Umbilical cord (tissue), 2 donors: Measurements from ENCODE around the genes SYTL4, NOX1, TRMT2B, DRP2 and ARMCX6.

GRCh38 chrX:90458327-90458935 is 536.7 kb downstream of the TGIF2LX start:
- RAMPAGE, long total RNA: no peak

DNA sequence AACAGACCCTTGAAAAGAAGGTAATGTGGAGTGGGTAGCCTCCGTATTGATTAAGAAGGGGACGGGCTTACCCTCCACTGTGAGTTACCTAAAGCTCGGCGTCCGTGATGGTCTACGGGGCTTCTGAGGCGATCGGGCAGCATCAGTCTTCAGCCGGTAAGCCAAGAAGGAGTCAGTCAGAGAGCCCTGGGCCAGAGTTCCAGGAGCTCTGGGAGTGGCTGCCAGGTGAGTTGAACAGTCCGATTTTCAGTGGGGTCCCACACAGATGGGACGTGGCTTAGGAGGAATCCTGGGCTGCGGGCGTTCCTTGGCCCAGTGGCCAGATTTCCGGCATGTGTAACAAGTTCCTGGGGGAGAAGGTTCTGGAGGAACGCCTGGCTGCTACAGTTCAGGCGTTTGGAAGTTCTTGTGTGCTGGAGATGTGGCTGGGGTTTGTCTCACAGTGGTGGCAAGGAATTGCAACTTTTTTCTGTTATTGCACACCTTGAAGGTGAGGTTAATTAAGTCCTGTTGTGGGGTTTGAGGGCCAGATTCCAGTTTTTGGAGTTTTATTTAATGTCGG is 324.3 kb downstream of the PCDH11X start:
- RAMPAGE, long total RNA: no peak

DNA sequence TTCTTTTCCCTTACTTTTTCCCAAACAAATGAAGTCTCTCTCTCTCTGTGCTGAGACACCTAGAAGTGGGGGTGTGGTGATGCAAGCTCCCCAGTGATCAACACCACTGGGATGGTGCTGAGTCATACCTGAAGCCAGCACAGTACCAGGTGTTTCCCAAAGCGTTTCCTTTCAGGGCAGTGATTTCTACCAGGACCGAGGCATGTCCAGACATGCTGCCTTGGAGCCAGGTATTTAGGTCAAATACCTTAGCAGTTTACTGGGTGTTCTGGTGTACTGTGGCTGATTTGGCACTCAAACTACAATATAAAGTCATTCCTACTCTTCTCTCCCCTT is 726.5 kb downstream of the FAM133A start:
- RAMPAGE, long total RNA: no peak

DNA sequence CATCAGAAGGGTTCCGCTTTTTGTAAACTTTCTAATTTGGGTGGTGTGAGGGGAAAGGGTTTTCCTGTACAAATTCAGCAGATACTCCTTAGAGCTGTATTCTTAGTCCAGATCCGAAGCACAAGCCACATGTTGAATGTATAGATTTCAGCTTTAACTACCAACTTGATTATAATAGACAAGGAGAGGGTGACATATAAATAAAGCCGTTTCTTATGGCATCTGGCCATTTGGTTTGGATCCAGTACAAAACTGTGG is 1.3 kb downstream of the DIAPH2 start:
- RAMPAGE, long total RNA: no peak

GRCh38 chrX:96843019-96843788 is 40.5 kb upstream of the RPA4 start:
- RAMPAGE, long total RNA: no peak

- RAMPAGE, long total RNA: no peak
These were observed at the start of gene SYTL4 for GRCh38 chrX:100732024-100732601. SYTL4 (minus strand) TSS chrX:100732121.

GRCh38 chrX:100874222-100874419 is at the start of gene NOX1:
NOX1 (minus strand) TSS chrX:100874359.
- RAMPAGE, long total RNA: no peak

DNA sequence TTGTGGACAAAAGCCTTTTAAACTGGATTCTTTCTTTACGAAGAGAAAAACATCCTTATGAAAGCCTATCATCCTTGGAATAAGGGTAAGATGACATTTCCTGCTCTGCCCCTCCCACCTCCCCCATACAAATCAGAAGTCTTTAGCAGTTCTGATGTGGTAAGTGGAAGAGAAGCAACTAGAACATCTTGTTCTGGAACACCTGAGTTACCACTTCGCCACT is 4.4 kb downstream of the XKRX start:
- RAMPAGE, long total RNA: no peak

DNA sequence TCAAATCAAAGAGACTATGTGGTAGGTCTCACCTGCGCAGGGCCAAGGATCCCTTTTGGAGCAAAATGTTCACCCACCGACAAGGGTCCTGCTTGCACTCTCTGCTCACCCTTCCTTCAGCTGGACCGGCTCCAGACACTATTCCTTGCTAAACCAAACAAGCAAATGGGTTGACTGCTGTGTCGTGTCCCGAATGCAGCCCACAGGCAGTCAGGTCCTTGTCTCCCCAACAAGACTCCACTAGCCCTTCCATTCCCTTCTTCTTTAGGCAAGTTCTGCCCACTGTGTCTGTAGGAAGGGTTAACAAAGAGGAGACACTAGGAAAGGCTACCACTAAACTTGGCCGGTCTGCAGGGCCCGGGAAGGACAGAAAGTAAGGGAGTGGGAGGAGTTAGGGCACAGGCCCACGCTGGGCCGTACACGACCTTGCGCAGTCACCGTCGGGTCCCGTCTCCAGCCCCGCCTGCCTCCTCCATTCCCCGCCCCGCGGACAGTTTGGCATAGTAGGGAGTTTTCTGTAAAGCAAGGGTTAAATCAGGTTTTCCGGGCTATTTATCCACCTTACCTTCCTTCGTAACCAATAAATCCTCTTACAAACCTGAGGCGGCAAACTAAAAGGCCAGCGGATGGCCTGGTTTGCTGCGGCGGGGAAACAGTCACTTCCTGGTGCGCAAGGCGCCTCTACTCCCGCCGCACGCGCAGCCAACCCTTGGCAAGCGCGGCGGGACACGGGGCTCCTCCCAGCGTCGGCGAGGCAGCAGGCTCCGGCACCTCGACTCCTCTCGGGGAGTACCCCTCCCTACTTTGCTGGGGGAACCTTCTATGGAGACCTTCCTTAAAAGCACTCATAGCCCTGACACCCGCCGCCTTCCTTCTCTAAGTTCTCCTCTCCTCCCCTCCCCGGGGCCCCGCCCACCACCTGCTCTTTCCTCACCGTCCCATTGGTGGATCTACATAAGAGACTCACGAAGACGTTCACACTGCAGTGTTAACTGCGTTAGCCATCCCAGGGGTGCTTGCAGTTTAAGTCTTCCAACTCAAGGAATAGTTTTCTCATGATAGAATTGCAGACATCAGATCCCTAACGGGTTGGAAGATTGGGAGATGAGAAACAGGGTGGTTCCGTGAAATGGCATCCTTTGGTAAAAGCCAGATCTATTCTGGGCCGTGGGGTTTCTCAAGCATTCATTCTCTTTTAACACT is at the start of gene TRMT2B:
Gene TRMT2B, minus strand, starts transcription at position 893 of the 1,203 bp plus-strand sequence.
- RAMPAGE, long total RNA: no peak

DNA sequence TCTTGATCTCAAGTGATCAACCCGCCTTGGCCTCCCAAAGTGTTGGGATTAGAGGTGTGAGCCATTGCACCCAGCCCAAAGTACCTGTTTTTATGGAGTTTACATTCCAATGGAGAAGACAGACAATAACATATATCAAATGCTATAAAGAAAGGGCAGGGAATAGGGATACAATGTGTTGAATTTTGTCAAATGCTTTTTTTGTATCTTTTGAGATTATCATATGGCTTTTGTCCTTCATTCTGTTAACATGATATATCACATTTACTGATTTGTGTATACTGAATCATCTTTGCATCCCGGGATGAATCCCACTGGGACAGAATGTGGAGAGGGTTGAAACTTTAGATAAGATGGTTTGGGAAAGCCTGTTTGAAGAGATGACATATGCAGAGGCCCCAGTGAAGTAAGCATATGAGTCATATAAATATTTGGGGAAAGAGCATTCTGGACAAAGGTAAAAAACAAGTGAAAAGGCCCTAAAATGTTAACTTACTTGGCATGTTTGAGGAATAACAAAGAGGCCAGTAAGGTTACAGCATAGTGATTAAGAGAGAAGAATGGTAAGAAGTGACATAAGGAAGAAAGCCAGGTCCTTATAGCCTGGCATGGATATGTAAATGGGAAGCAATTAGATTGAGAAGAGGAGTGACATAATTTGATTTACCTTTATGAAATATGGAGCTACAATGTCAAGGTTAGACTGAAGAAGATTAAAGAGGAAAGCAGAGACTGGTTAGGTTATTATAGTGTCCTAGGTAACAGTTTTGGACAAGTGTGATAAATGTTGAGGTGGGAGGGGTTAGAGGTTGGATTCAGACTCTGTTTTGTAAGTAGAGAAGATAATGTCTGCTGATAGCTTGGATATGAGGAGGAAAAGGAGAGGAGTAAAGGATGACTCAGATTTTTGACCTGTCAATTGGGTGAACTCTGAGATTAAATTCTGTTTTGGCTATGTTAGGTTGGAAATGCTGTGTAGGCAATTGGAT is 54.7 kb upstream of the DRP2 start:
- RAMPAGE, long total RNA: no peak

GRCh38 chrX:101219363-101220195 is at the start of gene DRP2:
DRP2 (plus strand) TSS chrX:101219786.
- RAMPAGE, long total RNA: no peak

DNA sequence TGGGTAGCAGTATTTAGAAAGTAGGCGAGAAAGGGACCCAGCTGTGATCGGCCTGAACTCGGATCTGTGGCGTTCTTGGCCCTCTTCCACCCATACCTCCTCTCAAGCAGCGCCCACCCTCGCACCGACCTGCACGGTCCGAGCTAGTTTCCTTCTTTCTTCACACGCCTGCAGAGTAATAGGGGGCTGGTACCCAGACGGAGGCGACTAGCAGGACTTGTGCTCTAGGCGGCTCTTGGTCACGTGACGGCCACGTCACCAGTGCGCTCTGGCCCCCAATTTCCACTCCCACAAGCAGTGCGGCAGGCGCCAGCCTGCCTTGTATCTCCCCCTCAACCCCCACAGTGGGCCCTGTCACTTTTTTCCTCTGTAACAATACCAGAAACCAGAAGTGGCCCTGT is at the start of gene ARMCX6:
Gene ARMCX6, minus strand, starts transcription at position 245 of the 401 bp plus-strand sequence.
- RAMPAGE, long total RNA: start-site peak on the minus strand centred at position 195 of the sequence, 86 bp wide, 213 and 36 reads in 2 replicates

DNA sequence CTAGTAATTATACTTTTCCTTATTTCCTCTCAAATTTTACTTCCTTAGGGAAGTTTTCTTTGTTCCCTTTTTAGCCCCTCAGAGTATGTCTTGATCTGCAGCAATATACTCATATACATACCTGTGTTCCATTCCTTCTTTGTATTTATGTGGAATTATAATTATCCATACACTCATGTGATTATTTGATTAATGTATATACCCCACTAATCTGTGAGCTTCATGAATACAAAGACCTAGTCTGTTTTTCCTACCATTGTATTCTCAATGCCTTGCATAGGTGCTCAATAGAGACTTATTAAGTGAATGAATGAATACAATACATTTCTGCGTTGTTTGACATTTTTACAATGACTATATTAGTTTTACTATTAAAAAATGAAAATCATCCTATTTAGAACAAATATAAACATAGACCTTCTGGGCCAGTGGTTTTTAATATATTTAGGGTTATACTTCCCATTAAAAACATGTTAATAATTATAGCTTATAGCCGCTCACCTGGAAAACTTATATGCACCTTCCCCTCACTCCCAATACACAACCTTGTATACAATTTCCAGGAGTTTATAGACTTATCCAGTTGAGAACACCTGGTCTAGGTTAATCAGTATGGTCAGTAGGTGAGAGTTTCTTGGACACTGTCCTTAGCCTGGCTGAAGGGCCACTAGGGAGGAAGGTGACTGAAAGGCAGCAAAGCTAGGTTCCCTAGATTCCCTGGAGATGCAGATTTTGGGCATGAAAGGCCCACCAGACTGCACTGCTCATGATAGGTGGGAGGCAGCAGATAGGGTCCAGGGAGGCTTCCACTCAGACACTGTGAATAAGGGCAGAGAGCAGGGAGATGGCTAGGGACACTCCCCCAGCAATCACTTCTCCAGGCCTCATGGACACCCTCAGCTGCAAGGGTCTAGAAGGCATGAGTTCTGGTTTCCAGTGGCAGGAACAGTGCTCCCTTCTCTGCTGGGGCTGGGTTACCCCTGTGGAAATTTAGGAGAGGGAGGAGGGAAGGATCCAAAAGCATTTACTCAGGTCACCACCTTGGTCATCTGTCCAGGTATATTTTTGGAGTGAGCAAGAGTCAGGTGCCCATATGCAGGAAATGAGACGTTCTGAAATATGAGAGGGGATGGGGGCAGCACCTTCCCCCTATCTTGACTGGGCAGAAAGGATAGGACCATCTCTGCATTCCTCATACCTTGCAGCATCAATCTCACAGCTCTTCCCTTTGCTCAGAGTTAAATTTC is 16.4 kb downstream of the ARMCX3 start:
- RAMPAGE, long total RNA: no peak

DNA sequence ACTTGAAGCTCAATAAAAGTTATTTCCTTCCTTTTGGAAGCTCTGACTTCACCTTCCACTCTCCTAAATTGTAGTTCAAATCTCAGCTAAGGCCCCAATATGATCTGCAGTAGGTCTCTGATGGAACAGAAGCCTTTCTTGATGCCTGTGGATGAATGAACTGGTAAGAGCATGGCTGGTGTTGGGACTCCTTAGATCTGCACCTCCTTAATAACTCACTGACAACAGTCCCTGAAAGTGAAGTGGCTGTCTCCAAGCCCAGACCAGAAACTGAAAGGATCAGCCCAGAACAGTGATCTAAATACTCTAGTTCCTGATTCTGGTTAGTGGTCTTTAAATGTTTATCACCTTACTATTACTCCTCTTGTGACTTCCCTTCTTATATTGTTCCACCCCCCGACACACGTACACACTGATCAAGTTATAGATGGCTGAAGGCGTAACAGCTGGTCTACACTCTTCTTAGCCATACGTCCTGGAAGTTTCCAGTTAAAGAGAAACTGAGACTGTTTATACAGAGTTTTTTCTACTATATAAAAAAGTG is 33.8 kb upstream of the ARMCX2 start:
- RAMPAGE, long total RNA: no peak

GRCh38 chrX:103356879-103357544 is 706 bp downstream of the TCEAL9 start:
- RAMPAGE, long total RNA: no peak

DNA sequence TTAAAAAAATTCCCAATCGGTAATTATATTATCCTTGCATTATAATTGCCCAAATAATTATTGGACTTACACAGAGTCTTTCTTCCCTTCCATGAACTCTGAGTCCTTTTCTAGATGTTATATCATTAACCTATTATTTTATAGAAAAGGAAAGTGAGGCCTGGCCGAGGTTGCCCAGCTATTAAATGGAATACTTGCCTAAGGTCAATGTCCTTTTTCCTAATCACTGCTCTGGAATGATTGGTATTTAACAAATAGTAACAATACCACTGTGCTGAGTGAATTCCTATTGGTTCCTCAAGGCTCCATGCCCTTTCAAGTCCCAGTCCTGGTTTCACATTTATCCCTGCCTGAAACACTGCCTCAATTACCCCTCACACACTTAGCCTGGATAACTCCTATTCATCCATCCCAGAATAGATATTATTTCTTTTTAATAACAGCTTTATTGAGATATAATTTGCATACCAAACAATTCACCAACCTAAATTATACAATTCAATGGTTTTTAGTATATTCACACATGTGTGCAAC is 6.2 kb downstream of the TCEAL9 start:
- RAMPAGE, long total RNA: no peak

DNA sequence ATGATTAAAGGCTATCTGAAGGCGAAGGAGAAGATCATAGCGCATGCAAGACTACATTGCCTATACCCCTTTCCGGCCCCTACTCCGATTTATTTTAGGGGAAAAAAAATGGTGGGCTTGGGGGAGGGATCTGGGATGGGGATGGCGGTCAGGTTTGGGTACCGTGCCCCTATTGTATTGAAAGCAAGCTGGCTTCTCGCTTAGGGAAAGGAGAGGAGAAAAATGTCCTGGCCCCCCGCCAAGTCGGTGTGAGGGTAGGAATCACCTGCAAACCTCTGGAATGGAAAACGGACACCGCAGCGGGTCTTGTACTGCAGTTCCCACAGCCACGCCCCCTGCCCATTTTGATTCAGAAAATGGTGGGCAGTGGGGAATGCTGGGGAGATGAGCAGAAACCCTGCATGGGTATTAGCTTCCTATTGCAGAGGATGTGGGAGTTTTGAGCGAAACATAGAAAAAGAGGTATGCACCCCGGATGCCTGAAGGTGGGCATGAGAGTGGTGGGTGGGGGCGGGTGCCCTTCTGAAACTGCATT is 22.2 kb downstream of the MORF4L2 start:
- RAMPAGE, long total RNA: no peak

GRCh38 chrX:103676599-103677436 is 9.7 kb downstream of the MORF4L2 start:
- RAMPAGE, long total RNA: no peak

DNA sequence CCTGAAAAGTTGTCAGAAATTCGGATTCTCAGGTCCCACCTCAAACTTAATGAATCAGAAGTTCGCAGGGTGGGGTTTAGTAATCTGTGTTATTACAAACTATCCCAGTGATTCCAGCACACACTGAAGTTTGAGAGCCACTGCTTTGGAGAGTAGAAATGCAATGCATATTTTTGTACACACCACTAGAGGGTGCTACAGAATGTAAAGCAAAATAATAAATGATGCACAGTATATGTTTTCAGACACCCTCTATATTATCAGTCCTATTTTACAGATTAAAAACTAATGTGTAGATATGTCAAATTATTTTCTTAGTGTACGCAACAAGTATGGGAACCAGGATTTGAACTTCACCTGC is 2.5 kb upstream of the MORF4L2 start:
- RAMPAGE, long total RNA: no peak

GRCh38 chrX:104347852-104348333 is 93.2 kb upstream of the ESX1 start:
- RAMPAGE, long total RNA: no peak